Peyer's patch (tissue), 4 donors: Measurements from ENCODE around the gene CCDC7.

DNA sequence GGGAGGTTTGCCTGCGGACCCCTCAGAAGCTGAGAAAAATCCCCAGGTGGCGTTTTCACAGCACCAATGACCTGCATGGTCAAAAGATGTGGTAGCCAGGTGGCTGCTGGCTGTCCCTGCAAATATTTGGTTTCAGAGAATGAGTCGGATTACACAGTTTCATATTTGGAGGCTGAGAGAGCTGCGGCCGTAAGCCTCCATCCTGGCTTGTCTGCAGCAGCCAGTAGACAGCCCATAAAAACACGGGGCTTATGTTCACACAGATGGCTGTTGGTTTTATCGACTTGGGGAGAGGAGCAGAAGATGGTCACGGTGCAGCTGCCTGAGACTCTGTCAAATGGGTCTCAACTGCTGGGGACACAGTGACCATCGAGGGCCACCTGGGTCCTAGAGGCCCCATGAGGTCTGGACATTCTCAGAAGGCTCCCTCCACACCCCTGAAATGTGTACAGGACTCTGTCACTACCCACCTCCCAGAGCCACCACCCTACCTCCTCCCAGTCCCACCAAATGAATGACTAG, 153.6 kb upstream of the LYZL2 start:
- PRO-cap, result no peak
- RAMPAGE, long total RNA, 4 experiments, result no peak in any of the 4 experiments

GRCh38 chr10:30848425-30848986, 183.2 kb downstream of the ZNF438 start:
- PRO-cap, result no peak
- RAMPAGE, long total RNA, 4 experiments, result start-site peak on the minus strand in 1 of 4 experiments, at chr10:30848626-30848877 at its widest, 18 reads per replicate

DNA sequence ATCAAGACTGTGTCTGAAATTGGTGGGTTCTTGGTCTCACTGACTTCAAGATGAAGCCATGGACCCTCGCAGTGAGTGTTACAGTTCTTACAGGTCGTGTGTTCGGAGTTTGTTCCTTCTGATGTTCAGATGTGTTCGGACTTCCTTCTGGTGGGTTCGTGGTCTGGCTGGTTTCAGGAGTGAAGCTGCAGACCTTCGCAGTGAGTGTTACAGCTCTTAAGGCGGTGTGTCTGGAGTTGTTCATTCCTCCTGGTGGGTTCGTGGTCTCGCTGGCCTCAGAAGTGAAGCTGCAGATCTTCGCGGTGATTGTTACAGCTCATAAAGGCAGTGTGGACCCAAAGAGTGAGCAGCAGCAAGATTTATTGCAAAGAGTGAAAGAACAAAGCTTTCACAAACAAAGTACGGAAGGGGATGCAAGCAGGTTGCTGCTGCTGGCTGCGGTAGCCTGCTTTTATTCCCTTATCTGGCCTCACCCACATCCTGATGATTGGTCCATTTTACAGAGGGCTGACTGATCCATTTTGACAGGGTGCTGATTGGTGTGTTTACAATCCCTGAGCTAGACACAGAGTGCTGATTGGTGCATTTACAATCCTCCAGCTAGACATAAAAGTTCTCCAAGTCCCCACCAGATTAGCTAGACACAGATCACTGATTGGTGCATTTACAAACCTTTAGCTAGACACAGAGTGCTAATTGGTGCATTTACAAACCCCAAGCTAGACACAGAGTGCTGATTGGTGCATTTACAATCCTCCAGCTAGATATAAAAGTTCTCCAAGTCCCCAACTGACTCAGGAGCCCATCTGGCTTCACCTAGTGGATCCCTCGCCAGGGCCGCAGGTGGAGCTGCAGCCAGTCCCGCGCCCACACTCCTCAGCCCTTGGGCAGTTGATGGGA, 102.2 kb downstream of the ZNF438 start:
- PRO-cap, result no peak
- RAMPAGE, long total RNA, 4 experiments, result no peak in any of the 4 experiments

- PRO-cap, result no peak
- RAMPAGE, long total RNA, 4 experiments, result no peak in any of the 4 experiments
These were observed 2.1 kb downstream of the ZNF438 start for GRCh38 chr10:31029488-31030017.

DNA sequence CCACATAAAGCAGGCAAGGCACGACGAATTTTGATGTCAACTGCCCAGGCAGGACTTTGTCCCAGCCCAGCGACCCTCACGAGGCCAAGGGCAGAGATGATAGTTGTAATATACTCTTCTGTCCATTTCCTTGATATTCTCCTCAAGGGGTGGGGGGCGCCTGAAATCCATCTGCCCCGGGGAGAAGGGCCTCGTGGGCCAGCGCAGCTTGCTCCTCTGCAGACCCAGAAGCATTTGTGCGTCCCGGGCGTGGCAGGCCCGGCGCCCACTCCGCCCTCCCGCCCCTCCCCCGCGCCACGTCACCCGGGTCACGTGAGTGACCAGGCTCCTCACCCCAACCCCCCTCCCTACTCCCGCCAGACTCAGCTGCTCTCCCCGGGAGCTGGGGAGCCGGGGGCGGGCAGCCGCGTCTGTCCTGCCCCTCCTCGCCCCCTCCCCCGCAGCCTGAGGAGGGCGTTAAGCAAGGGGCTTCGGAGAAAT, 101.9 kb upstream of the ZNF438 start:
- PRO-cap, result bidirectional peak, plus-strand start at position 337 of the sequence, minus-strand start at position 226 of the sequence
- RAMPAGE, long total RNA, 4 experiments, result no peak in any of the 4 experiments

DNA sequence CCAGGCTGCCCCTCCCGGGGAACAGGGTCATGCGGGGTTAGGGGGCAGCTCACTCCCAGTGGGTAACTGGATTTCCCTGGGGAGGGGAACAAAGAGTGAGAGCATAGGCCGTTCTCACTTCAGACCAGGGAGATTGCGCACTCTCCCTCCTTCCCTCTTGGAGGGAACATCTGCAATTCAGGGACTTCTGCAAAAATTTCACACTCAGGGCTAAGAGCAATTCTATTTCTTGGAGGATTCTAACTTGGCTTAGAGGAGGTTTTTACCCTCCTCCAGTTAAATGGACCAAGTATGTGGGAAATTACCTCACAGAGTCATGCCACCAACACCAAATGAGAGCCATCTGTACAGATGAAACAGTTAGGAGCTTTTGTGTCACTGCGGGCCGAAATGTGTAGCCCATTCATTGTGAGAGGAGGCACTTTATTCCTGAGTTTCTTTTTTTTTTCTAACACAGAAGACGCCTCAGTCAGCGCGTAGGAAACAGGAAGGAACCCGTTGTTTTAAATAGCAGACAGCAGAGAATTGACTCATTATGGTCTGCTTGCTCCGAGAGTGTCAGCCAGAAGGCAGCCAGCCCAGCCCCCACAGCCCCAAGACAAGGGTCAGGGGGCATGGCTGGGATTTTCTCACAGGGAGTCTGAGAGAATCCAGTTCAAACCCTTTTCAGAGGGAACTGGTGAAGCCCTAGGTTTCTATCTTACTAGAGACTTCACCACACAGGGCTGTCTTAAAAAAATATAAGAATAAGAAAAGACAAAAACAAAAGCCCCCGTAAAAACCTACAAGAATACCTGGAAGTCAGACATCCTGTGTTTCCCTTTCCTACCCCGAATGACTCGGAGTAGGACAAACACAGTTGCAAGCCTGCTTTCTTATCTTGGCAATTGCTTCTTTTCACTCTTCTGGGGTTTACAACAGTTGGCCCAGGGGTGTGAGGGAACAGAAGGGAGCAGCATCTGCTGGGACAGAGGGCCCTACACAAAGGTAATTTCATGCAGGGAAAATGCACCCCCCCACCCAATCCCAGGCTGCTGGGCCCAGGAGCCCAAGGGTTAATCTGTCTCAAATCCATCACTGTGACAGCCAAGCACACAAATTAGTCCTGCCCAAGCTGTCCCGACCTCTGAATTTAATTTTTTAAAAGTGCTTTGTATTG, 220.9 kb downstream of the ARHGAP12 start:
- PRO-cap, result no peak
- RAMPAGE, long total RNA, 4 experiments, result no peak in any of the 4 experiments

DNA sequence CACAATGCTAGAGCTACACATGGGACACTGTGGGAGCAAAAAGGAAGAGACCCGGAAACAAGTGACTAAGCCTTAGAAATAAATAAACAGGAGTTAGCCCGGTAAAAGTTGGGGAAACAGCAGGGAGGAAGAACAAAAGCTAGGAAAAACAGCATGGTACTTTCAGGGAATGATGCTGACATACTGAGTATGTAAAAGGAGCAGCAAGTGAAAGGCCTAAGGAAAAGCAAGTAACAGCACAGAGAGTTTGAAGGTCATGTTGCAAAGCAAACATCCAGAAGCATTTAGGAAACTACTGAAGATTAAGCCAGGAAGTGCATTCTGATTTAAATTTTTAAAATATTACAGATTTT, 63.8 kb downstream of the ARHGAP12 start:
- PRO-cap, result no peak
- RAMPAGE, long total RNA, 4 experiments, result no peak in any of the 4 experiments

- PRO-cap, result no peak
- RAMPAGE, long total RNA, 4 experiments, result no peak in any of the 4 experiments
These were observed 48.7 kb upstream of the ARHGAP12 start for GRCh38 chr10:31977314-31977836.

GRCh38 chr10:32032212-32032612, 24.0 kb downstream of the KIF5B start:
- PRO-cap, result no peak
- RAMPAGE, long total RNA, 4 experiments, result no peak in any of the 4 experiments

- PRO-cap, result no peak
- RAMPAGE, long total RNA, 4 experiments, result no peak in any of the 4 experiments
These were observed 81.1 kb downstream of the EPC1 start for GRCh38 chr10:32265847-32266194.

GRCh38 chr10:32315774-32316389, 31.1 kb downstream of the EPC1 start:
- PRO-cap, result no peak
- RAMPAGE, long total RNA, 4 experiments, result start-site peak on the minus strand in 1 of 4 experiments, at chr10:32315596-32316429 at its widest, 23 reads per replicate

GRCh38 chr10:32356930-32357374, 10.0 kb upstream of the EPC1 start:
- PRO-cap, result bidirectional peak, plus-strand start at chr10:32357229, minus-strand start at chr10:32357168
- RAMPAGE, long total RNA, 4 experiments, result no peak in any of the 4 experiments

DNA sequence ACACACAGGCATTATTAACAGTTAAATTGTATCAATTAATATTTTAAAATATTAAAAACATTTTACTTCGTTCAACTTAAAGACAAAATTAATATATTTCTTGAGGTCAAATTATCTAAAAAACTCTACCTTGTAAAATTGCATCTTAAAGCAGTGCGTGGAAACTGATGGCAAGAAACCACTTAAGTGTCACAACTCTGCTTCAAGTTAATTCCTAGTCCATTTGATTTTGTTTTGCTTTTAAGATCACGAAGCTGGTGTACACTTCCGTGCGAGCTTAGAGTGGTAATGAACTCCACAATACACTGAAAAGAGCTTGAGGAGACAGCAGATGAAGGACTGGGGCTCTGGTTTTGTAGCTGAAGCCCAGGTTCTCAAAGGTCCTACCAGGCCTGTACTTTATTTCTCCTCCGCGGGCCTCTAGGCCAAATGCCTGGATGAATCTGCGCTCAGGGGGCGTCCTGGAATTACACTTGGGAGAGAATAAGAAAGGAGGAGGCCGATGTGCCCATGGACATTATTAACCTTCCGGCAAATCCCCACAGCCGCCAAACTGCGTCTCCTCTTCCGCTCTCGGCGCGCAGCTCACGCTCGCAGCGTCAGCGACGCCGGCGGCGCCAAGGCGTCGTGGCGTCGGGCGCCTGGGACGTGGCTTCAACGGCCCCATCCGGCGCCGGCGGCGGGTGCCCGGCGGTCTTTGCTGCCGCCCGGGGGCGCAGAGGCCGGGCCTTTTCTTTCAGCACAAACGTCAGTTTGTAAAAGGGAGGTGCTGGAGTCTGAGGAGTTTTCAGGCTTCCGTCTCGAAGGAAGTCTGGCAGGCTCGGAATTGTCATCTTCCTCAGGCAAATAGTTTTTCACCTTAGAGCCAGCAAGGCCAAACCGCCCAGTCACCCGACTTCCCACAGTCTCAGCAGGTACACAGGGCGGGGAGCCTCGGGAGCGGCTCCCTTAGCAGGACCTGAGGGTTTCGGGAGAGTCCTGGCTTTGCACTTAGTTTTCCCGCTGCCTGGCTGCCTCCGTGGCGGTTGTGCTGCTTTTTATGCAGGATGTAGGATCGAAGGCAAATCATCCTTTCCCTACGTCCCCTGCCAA, at the start of gene CCDC7:
Gene CCDC7, plus strand, starts transcription at position 657 of the 1,092 bp plus-strand sequence.
- PRO-cap, result unidirectional peak, plus-strand start at position 428 of the sequence; bidirectional peak, plus-strand start at position 751 of the sequence, minus-strand start at position 587 of the sequence; bidirectional peak, plus-strand start at position 904 of the sequence, minus-strand start at position 909 of the sequence
- RAMPAGE, long total RNA, 4 experiments, result start-site peak on the plus strand in 3 of 4 experiments, centred at positions 699 to 755 of the sequence, 80 to 113 reads per replicate

DNA sequence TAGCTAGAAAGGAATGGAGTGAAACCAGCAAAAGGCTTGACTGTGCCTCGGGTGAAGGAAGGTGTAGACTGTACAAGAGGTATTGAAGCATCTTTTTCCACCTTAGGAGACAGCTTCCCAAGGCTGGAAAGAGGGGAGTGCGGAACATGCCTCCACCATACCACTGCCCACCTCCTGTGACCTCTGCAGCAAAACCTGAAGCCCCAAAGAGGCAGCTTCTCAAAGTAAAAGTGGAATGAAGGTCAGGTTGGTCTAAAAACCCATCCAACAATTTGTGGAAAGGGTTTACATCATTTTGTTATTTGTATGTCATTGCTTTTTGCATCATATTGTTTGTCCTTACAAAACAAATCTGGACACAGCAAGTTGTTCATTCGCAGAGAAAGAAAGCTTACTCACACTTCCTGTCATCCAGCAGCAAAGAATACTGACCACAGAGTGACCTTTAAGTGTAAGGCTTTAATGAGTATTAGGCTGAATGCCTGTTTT, 27.5 kb upstream of the ITGB1 start:
- PRO-cap, result no peak
- RAMPAGE, long total RNA, 4 experiments, result no peak in any of the 4 experiments

GRCh38 chr10:33136877-33137171, 178.8 kb upstream of the ITGB1 start:
- PRO-cap, result unidirectional peak, minus-strand start at chr10:33136976
- RAMPAGE, long total RNA, 4 experiments, result no peak in any of the 4 experiments

DNA sequence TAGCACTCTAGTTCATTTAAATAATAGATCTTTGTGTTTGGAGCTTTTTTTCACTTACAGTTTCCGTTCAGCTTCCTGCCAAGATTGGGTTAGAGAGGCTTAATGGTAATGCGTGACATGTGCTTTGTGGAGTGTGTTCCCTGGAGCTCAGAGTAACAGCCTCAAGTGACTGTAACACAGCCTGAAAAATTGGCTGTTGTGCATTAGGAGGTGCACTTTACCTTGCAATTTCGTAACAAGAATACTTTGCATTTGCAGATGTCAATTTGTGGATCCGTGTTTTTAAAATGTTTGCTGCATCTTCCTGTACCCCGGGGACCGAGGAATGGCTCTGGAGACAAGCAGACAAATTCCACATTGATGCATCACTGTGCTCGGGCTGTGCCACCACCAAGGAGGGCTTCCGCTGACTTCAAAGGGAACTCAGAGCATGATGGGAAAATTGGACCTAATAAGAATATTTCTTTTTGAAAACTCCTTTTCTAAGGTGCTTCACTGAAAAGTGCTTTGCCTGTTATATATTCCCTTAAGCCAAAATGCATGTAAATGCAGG, 170.1 kb downstream of the NRP1 start:
- PRO-cap, result no peak
- RAMPAGE, long total RNA, 4 experiments, result no peak in any of the 4 experiments

GRCh38 chr10:33229924-33230463, 104.5 kb downstream of the NRP1 start:
- PRO-cap, result no peak
- RAMPAGE, long total RNA, 4 experiments, result no peak in any of the 4 experiments

GRCh38 chr10:33315945-33316273, 18.6 kb downstream of the NRP1 start:
- PRO-cap, result no peak
- RAMPAGE, long total RNA, 4 experiments, result no peak in any of the 4 experiments

- PRO-cap, result unidirectional peak, minus-strand start at chr10:34194431
- RAMPAGE, long total RNA, 4 experiments, result no peak in any of the 4 experiments
These were observed 620.9 kb downstream of the PARD3 start for GRCh38 chr10:34194143-34194629.

GRCh38 chr10:34196149-34196486, 619.0 kb downstream of the PARD3 start:
- PRO-cap, result no peak
- RAMPAGE, long total RNA, 4 experiments, result start-site peak on the minus strand in 1 of 4 experiments, at chr10:34196163-34196471 at its widest, 5 reads per replicate